Mammary microvascular endothelial cell (primary cell): ENCODE results near the genes SH3RF1, NEK1 and GALNT7.

DNA sequence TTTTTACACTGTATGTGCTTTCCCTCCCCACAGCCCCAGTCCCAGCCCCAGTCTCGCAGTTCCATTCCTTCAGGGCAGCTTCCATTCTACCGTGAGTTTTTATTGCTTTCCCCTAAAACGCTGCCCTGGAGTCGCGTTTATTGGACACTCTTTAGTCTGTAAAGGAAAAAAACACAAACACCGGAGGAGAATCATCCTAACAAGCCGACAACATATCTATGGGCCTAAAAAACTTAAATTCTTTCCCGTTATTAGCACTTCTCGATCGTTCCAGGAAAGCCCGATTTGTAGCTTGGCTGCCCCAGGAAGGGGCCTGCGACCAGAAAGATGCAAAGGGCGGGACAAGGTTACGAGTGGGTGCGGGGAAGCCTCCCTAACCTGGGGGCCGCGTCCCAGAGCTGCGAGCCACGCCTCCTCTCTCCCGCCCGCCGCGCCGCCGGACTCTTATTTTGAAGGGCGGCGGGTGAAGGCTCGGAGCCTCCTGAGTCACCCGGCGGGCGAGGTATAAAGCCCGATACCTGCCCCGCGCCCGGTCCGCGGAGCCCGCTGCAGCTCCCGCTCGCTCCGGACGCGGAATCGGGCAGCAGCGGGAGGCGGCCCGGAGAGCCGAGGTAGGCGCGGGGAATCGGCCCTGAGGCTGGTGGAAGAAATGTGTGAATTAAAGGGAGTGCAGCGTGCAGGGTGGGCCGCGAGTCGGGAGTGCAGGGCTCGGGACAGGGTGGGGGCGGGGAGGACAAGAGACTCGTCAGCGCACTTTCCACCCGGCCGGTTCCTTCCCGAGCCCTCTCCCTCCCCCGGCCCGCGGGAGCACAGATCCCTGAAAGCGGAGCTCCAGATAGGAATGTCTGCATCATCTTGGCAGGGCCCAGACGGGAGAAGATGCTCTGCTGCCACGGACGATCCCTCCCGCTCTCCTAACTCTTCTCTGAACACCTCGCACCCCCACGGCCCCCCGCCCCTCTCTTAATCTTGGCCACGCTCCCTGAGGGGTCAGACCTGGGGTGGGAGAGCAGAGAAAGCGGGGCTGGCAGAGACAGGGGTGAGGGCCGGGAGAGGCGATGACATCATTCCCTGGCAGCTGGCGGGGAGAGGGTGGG lies 178.1 kb downstream of the CBR4 start:
- RAMPAGE, long total RNA = start-site peak on the plus strand centred at position 533 of the sequence, 10 bp wide, 69 and 32 reads in 2 replicates

- RAMPAGE, long total RNA = no peak
These were observed 177.0 kb downstream of the CBR4 start for GRCh38 chr4:168832658-168833827.

DNA sequence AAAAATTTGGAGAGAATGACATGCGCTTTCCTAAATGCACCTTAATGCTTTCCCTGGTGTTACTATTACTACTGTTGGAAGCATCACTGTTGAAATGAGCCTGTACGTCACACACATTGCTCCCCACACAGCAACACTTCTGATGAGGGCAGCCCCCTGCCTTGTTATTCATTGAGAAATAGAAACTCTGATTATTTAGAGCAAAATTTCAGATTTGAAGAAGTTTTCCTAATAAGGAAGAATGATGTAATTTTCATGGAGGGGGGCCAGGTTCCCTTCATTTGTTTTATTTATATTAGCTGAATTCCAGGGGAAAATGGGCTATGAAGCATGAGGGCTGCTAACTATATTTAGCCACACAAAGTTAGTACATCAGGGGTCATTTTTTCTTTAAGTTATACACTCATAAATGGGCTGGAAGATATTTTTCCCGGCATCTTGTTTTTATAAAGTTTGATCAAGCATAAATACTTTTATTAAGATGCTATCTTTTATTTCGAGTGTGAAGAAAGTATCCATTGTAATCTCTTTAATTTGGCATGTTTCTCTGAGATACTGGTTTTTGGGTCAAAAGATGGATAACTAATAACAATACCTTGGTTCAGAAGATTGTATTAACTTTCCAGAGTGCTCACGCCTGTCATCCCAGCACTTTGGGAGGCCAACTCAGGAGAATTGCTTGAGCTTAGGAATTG lies 152.0 kb downstream of the CBR4 start:
- RAMPAGE, long total RNA = no peak

DNA sequence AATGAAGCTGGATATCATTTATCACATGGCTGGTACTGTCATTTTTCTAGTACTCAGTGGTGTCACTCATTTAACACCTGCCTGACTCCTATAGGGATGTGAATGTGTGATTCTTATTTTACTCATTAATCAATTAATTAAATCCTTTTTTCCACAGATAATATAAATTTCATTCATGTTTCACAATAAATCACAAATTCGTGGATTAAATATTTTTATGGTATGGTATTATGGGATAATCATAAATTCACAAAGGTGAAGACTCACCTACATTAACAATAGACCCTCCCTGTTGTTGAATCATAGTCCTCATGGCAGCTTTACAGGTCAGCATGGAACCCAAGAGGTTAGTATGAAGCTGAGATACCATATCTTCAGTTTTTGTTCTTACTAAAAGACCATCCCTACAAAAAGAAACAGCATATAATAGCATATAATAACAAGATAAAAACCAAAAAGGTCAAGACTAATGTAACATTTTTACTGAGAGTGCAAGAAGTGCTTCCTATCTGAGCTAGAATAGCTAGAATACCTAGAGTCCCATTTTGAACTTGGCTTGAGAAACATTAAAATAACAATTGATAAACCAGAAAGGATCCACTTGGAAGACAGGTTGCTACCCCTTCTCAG lies 3.5 kb downstream of the CBR4 start:
- RAMPAGE, long total RNA = no peak

DNA sequence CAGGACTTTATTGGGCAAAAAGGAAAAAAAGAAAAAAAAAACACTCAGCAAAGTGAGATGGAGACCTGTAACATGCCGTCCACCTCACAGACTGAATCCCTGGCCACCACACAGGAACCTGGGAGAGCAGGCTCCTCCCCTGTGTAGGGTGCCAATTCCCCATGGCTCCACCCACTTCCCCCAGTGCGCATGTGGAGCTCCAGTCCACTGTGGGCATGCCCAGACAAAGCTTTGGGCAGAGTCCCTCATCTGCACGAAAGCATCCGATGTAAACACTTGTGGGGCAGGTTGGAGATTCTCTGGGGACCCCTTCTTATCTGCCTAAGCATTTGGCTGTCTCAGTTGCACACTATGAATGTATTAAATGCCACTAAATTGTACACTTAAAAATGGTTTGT lies 23.7 kb upstream of the CBR4 start:
- RAMPAGE, long total RNA = no peak

- RAMPAGE, long total RNA = no peak
These were observed 56.8 kb downstream of the SH3RF1 start for GRCh38 chr4:169213751-169214603.

GRCh38 chr4:169251362-169251929 lies 19.3 kb downstream of the SH3RF1 start:
- RAMPAGE, long total RNA = no peak

DNA sequence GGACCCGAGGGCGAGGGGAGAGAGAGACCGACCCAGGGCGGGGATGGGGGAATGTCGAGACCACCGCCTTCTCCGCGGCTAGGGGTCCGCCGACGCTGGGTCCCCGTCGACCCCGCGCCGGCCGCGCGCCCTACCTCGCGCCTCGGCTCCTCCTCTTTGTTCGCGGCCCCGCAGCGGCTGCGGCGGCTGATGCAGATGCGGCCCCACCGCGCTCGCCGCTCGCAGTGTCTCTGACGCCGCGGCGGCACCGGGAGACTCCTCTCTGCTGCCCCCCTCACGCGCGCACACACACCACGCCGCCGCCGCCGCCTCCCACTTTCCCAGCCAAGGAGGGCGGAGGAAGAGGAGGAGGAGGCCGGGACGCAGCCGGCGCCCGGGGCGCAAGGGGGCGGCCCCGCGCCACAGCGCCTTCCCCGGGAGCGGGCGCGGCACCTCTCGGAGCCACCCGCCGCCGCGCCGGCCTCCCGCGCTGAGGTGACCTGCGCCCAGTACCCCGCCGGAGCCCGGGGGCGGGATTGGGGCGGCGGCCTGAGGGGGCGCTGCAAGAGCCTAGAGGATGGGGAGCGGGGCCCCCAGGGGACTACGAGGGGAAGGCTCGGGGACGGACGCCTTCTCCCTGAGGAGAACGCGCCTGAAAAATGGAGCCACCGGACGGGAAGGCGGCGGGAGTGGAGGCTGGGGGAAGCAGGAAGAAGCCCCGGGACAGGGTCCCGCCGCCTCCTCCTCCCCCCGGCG lies at the start of gene SH3RF1:
Gene SH3RF1 (minus strand): TSS at position 232 of the 735 bp plus-strand sequence.
- RAMPAGE, long total RNA = no peak

- RAMPAGE, long total RNA = no peak
These were observed 140.0 kb upstream of the SH3RF1 start for GRCh38 chr4:169410810-169411154.

- RAMPAGE, long total RNA = start-site peak on the minus strand at chr4:169612556-169612720, 76 and 66 reads in 2 replicates
These were observed at the start of gene NEK1 for GRCh38 chr4:169611656-169613002. Gene NEK1, minus strand, starts transcription at chr4:169612583.

DNA sequence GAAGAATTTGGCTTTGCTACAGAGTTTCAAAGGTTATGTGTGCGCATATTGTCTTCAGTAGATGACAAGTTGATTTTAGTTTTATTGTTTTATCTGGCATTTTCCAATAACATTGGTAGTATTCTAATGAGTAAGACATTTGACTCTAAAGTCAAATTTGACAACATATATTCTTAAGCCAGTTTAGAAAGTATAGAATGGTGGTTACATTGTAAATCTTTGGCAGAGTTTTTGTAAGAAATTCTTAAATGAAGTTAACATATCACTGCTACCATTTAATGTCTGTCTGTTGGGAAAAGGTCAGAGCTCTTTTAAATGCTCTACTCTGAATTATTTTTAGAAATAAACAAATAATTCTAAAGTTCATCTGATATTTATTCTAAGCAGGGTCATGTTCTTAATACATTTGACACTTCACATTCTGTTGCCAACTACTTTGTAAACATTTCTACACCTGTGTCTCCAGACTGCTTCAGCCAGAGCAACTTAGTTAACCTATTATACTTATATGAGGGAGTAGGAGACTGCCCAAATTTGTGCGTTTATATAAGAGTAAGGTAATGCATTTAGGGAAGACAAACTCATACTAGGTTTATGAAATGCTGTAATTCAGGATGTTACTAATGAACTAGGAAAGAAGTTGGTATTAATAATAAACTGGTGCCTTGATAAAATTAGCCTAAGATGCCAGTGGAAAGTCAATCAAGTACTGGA lies 30.1 kb downstream of the CLCN3 start:
- RAMPAGE, long total RNA = no peak

DNA sequence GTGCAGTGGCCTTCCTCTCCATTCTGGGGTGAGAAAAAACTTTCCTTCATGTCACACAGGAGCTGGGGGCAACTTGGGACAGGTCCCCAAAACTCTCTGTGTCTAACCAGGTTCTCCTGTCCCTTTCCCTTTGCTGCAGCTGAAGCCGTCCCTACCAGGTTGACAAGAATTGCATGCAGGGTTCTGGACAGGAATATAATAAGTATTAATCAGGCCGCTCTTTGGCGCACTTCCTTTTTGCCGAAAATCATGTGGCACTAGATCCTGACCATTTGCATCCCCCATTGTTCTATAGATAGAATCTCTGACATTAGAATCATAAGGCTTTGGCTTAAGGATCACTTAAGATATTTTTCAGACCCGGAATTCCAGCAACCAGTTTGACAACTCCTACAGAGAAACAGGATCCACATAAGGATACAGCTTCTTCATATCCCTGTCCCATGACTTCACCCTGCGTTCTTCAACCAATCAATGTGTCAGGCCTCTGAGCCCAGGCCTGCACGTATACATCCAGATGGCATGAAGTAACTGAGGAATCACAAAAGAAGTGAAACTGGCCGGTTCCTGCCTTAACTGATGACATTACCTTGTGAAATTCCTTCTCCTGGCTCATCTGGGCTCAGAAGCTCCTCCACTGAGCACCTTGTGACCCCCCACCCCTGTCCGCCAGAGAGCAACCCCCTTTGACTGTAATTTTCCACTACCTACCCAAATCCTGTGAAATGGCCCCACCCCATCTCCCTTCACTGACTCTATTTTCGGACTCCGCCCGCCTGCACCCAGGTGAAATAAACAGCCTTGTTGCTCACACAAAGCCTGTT lies 85.1 kb downstream of the MFAP3L start:
- RAMPAGE, long total RNA = no peak

DNA sequence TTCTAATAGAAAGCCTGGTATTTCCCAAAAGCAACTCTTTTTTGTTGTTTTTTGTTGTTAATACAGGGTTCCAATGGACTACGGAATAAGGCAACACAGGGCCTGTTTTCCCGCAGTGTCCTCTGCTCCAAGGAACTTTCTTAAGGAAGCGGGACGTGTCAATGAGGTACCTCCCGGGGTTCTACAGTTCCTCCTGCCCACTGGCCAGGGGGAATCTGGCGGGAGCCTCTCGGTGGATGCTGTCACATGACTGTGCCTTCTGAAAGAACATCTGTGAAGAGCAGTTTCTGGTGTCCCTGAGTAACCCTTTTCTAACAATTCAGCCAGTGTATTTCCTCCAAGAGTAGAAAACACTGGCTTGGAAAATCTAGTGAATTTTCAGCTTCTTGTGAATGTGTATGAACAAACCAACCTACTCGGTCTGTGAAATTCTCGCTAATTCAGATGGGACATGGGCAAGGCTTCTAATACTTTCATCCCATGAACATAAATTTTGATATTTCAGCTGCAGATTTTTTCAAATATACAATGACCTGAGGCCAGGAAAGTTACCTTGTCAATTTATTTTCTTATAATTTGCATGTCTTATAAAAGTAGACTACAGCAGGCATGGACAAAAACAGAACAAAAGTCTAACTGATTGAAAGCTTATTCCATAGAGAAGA lies 32.6 kb downstream of the MFAP3L start:
- RAMPAGE, long total RNA = no peak

DNA sequence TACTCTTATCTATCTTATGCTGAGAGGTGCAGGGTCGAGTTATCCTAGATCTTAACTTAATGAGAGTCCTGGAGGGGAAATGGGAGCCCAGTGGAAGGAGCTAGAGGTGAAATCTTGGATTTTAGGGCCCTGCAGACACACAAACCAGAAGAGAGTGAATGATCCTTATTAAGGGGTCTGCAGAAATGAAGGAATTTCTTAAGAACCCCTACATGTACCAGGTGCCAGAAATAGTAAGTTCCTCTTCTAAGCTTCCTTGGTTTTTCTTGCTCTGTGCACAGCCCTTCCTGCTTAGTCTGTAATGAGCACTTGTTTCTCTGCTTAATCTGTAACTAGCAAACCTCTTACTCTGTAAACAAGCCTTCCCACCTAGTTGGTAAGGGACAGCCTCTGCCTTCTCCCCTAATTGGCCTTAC lies 136.3 kb upstream of the AADAT start:
- RAMPAGE, long total RNA = no peak

GRCh38 chr4:173168396-173169341 lies at the start of gene GALNT7:
Gene GALNT7, plus strand, starts transcription at chr4:173168811.
- RAMPAGE, long total RNA = start-site peak on the plus strand at chr4:173168775-173168831, 183 and 174 reads in 2 replicates

DNA sequence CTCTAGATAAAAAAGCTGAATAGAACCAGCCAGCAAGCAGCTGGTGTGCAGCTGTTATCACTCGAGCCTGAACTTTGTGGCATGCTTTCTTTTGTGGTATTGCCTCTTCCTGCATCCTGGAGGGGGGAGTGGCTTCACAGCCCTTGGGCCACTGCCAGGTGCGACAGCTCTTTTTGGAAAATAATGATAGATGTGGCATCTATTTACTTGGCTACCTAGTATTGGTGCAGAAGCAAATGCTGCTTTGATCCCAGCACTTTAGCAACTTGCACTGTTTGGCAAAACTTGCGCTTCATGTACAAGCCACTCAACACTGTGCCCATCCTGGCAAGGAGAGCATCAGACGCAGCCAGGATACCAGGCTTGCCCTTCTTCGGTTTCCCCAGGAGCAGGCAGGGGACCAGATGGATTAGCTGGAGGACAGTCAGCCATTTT lies 69.4 kb downstream of the HMGB2 start:
- RAMPAGE, long total RNA = no peak

GRCh38 chr4:173331412-173332581 lies 2.4 kb downstream of the HMGB2 start:
- RAMPAGE, long total RNA = no peak

GRCh38 chr4:173414914-173415516 lies 16.1 kb upstream of the SCRG1 start:
- RAMPAGE, long total RNA = no peak

DNA sequence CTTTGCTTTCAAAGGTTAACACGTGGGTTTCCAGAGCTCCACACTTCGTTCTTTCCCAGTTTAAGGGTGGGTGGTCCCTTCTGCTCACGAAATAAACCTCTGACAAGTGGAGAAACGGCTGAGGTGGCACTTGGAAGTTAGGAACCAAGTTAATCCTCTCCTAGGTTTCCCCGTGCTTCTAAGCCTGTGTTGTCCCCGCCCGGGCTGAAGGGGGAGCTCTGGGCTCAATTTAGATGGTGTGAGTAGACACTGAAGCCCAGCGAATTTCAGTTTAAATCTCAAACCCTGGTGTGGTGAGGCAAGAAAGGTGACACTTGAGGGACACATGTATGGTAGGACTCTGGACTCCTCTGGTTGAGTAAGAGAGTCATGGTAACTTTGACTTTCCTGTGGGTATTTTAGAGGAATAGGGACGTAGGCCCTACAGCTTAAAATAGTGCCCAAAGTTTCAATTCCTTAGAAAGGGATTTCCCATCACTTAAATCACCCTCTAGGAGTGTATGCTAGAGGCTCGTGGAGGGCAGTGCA lies 24.1 kb downstream of the HAND2 start:
- RAMPAGE, long total RNA = no peak

- RAMPAGE, long total RNA = no peak
These were observed 11.0 kb downstream of the HAND2 start for GRCh38 chr4:173518696-173519852.